Esophagus muscularis mucosa (tissue), 4 donors: ENCODE measurements around the genes FAM53B and MMP21.

- PRO-cap, result no peak
- RAMPAGE, long total RNA, 4 experiments, result no peak in any of the 4 experiments
These were observed 137.2 kb downstream of the FAM53B start for GRCh38 chr10:124606854-124607562.

DNA sequence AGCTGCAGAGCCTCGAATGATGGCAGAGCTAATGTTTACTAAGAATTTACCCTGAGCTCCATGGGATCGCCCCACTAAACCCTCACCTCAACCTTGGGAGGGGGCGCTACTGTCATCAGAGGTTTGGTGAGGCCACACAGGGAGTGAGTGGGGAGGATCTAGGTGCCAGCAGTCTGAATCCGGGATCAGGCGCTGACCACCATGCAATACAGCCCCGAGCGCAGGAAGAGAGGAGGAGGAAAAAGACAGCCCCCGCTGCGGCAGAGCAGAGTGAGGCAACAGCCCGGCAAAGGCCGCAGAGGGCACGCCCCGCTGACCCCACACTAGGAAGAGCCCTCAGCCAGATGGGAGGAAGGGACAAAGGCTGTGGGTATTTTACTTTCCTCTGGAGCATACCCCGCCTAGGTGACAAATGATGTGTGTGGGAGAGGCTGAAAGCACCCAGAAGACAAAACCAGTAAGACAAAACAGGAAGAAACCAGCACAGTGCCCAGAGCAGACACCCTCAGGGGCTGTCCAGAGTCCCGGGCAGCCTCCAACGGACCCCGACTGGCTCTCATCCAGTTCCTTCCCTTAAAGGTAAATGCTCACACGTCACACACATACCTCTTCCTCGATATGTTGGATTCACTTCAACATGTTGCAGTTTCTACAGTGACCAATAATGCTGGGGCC lies 103.4 kb downstream of the FAM53B start:
- PRO-cap, result no peak
- RAMPAGE, long total RNA, 4 experiments, result no peak in any of the 4 experiments

GRCh38 chr10:124651703-124652646 lies 92.2 kb downstream of the FAM53B start:
- PRO-cap, result no peak
- RAMPAGE, long total RNA, 4 experiments, result no peak in any of the 4 experiments

DNA sequence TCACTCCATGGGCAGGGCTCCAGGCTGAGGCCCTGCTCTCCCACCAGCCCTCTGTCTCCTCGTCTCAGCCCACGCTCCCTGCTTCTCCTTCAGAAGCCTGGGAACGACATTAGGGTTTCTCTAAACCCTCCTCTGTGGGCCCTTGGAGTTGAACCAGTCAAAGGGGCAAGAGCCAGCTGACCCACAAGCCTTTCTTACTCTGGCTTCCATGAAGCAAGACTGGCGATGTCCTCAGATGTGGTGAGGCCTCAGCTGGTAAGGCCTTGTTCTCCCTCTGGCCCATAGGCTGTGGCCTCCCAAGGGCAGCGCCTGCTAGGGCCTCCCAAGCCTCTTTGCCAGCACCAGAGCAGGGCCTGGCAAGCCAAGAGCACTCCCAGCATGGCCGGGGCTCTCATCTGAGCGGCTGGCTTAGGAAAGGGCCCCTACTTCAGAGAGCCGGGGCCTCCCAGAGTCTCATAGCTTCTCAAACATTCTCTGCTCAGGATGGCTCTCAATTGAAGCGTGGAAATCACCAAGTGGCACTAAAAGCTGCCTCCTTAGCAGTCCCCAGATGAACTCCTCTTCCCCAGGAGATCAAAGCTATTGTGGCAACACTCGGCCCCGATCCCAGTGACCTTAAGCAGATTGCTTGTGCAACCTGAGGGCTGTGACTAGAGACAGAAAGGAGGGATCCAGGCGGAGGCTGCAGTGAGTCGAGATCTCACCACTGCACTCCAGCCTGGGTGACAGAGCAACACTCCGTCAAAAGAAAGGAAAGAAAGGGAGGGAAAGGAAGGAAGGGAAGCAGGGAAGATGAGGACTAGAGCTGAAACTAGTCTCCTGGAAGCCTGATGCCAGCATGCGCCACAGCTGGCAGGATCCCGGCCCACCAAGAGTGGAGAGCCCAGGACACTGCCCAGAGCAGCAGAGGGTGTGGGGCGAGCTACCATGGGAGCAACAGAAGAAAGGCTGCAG lies 69.4 kb downstream of the FAM53B start:
- PRO-cap, result no peak
- RAMPAGE, long total RNA, 4 experiments, result no peak in any of the 4 experiments

DNA sequence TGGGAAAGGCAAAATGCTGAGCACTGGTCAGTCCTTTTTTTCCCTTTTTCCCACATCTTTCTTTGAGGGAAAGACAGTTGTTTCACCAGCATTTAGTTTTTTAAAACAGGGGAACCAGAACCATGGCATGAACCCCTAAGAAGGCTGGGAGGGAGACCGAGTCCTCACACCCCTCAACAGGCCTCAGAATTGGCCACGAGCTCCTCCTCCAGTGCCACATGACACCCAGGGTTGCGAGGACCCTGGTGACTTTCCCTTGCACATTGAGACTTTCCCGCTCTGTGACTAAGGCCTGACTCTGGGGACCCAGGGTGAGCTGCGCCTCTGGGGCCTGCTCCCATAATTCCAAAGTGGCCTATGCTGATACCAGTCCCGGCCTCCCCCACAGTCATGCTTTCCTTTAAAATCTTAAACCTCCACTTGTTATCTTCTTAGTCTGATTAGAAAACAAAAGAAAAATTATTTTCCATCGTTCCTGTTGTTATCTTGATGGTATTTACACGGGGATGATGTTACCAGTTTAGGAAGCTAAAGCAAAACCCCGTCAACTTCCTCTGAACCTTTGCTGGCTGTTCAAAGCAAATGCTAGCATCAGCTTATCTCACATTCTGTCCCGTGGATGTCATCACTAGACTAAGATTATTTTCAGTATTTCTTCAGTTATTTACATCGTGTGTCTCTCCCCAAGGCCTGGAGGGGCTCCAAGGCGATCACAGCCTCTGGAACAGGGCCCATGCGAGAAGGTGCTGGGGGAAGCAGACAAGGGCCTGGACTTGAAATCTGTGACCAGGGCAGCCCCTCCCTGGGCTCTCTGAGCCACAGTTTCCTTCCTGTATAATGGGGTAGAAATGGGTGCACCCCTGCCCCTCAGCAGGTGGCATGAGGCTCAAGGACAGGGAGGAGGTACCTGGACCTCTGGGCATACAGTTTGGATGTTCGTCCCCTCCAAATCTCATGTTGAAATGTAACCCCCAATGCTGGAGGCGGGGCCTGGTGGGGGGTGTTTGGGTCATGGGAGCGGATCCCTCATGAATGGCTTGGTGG lies 42.0 kb downstream of the FAM53B start:
- PRO-cap, result no peak
- RAMPAGE, long total RNA, 4 experiments, result no peak in any of the 4 experiments

GRCh38 chr10:124705031-124705863 lies 38.9 kb downstream of the FAM53B start:
- PRO-cap, result no peak
- RAMPAGE, long total RNA, 4 experiments, result no peak in any of the 4 experiments

- PRO-cap, result no peak
- RAMPAGE, long total RNA, 4 experiments, result no peak in any of the 4 experiments
These were observed 1.3 kb downstream of the FAM53B start for GRCh38 chr10:124743029-124743149.

GRCh38 chr10:124743809-124744998 lies at the start of gene FAM53B:
Gene FAM53B, minus strand, starts transcription at chr10:124744378.
- PRO-cap, result bidirectional peak, plus-strand start at chr10:124744411, minus-strand start at chr10:124744378; bidirectional peak, plus-strand start at chr10:124744652, minus-strand start at chr10:124744541; bidirectional peak, plus-strand start at chr10:124744802, minus-strand start at chr10:124744818
- RAMPAGE, long total RNA, 4 experiments, result no peak in any of the 4 experiments

GRCh38 chr10:124892898-124893293 lies 49.0 kb upstream of the ZRANB1 start:
- PRO-cap, result no peak
- RAMPAGE, long total RNA, 4 experiments, result no peak in any of the 4 experiments

- PRO-cap, result no peak
- RAMPAGE, long total RNA, 4 experiments, result no peak in any of the 4 experiments
These were observed 25.8 kb upstream of the ZRANB1 start for GRCh38 chr10:124916092-124916459.

DNA sequence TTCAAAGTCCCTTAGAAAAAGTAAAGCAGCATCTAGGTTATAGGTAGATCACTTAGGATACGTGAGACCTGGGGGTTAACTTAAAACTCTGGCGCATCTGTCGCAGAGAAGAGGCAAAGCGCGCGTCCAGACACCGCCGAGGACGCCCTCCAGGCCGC lies 25.6 kb upstream of the ZRANB1 start:
- PRO-cap, result no peak
- RAMPAGE, long total RNA, 4 experiments, result no peak in any of the 4 experiments

DNA sequence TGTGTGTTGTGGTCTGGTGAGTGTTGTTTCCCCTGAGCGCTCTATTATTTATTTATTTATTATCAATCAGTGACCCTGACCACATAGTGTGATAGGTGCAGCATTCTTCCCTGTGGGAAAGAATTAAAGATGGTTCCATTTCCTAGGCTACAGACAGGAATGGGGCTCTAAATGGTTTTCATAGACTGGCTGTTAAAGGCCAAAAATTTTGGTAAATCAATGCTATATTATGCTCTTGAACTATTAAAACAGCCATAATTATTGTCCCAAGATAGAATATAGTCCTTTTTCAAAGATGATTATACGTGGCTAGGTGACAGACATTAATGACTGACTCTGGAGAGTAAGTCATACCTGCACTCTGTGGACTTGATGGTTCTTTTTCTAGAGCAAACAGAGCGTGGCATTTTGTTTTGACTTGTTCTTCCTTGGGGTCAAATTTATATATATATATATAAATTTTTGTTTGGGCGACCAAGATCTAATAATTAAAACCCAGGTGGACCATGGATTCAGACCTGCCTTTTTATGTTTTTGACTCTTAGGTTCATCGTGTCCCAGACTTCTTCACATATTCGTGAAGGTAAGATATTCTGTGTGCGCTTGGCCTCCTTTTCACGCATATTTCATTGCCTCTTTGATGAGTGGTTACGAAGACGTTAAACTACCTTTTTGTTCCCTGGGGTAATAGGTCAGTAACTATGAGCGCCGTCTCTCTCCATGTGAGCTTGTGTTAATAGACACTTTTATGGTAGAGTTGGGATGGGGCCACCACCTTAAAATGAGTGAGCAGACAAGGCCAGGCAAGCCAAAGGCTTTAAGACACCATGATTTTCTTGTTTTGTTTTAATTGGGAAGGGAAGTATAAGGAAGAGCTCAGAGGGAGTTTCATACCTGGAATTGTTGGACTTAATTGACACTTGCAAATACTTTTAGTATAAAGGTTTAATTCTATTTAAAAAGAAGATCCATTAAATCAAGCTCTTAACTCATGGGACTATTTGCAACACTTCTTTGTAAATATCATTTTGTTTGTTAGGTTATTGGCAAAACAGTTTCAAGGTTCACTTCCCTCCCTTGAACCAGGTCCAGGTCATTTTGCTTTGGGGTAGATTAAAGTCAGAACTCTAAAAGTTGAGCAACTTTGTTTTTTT lies 40.6 kb downstream of the CTBP2 start:
- PRO-cap, result no peak
- RAMPAGE, long total RNA, 4 experiments, result no peak in any of the 4 experiments

DNA sequence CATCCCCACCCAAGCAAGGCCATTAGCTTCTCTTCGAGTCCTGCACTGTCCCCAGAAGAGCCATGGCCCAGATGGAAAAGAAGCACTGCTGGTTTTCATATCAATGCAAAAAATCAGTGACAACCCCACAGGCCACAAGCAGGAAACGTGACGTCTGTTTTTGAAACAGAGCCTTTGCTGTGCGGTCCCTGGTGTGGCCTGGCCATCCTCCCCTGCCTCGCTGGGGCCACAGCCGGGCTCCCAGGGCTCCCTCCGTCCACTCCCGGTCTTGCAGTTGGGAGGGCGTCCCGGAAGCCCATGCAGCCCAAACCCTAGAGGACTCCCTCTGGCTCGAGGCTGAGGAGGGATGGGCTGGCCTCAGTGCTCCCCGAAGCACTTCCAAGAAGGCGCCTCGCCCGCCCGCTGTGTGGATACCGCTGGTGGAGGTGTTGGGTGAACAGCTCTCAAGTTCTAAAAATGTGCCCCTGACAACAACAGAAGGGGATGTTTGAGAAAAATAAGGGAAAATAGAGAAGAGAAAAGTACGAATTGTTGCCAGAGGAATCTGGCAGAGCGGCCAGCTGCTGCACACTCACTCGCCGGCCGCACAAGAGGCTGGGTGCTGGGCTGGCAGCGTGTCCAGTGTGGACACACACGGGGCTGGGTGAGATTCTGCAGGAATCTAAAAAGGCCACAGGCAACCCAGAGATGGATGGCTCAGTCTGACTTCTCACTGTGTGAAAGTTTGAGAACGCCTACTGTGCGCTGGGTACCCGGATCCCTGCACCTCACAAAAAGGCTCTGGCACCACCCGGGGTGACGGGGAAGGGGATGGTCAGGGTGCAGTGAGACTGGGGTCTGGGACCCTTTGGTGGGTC lies 12.4 kb downstream of the CTBP2 start:
- PRO-cap, result no peak
- RAMPAGE, long total RNA, 4 experiments, result no peak in any of the 4 experiments

DNA sequence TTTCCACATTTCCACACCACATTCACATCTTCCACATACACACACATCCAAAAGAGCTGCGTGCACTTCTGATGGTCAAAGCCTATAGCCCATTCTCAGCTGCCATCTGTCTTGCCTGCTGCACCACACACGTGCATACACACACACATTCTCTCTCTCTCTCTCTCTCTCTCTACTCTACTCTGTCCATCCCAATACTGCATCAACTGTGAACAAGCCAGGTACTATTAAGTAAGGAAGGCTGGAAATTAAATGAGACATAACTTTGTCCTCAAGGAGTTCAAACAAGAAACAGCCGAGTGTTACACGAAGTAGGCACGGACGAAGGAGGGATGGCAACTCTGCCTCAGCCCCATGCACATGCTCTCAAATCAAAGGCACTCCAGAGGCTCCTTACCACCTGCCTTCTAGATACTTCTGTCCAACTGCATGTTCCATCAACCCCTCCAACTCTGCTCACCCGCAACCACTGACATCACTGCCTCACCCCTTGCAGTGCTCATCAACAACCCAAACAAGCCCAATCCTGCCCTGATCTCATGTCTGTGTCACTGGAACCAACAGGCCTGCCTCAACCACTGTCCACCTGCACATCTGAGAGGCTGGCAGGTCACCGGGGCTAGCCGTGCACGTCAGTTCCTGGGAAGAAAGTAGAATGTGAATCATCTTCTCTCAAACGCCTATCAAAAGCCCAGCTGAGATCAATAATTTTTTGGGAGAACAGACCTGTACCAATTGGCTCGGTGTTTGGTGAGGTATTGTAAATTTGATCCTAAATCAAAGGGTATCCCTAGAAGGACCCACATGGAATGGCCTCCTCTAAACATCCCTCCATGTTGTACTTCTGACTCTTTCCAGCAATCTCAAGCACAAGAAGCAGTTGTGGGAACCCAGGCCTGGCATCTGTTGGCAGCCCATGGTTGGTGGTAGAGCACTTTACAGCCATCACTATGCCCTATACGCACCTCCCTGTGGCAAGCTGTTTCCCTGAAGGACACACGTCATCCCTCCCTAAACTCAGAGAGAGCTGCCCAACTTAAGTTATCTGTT lies 99.2 kb upstream of the CTBP2 start:
- PRO-cap, result no peak
- RAMPAGE, long total RNA, 4 experiments, result no peak in any of the 4 experiments

DNA sequence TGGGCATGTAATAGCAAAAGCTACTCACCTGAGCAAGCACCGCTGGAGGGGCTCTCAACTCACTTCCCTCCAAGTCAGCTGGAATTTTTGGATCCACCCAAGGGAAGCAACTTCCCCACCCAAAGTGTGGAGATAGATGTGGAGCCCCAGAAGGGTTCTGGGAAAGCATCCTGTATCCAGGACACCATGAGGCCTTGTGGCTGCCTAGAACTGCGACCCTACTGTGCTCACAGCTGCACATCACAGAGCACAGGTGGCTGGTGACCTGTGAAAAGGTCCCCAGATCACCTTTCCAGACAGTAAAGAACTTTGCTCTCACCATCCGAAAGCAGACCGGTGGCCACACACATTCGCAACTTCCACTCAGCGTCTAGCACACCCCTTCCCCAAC lies 111.7 kb upstream of the CTBP2 start:
- PRO-cap, result no peak
- RAMPAGE, long total RNA, 4 experiments, result no peak in any of the 4 experiments

- PRO-cap, result unidirectional peak, plus-strand start at chr10:125156496
- RAMPAGE, long total RNA, 4 experiments, result no peak in any of the 4 experiments
These were observed 128.3 kb upstream of the CTBP2 start for GRCh38 chr10:125156054-125156657.

DNA sequence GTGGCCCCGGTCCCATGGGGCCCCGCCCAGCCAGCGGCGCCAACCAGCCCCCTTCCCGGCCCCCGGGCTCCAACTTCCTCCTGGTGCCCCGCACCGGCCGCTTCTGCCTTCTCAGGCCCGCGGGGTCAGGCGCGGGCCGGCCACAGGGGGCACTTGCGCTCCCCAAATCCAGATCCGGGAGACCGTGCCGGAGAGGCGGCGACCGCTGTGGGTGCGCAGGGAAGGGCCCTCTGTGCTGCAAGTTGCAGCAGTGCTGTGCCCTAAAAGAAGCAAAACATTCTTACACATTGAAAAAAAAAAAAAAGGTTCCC lies 133.5 kb upstream of the CTBP2 start:
- PRO-cap, result bidirectional peak, plus-strand start at position 114 of the sequence, minus-strand start at position 105 of the sequence
- RAMPAGE, long total RNA, 4 experiments, result no peak in any of the 4 experiments

DNA sequence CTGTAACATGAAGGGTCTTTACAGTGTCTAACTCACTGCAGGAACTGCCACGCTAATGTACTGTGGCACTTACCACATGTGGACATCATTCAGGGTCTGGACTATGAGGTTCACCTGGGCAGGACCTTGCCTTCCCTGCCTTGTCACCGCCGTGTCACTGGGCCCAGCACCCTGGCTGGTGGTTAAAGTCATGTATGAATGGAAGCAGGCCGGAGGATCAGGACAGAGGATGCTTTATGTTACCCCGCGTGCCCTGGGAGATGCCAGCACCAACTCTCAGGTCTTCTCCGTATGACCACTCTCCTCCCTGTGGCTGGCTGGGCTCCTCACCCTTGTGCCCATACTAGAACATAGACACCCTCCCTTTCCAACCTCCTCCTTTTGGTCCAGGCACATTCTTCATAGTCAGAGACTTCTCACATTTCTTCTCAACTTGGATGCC lies 240.1 kb downstream of the TEX36 start:
- PRO-cap, result no peak
- RAMPAGE, long total RNA, 4 experiments, result no peak in any of the 4 experiments

DNA sequence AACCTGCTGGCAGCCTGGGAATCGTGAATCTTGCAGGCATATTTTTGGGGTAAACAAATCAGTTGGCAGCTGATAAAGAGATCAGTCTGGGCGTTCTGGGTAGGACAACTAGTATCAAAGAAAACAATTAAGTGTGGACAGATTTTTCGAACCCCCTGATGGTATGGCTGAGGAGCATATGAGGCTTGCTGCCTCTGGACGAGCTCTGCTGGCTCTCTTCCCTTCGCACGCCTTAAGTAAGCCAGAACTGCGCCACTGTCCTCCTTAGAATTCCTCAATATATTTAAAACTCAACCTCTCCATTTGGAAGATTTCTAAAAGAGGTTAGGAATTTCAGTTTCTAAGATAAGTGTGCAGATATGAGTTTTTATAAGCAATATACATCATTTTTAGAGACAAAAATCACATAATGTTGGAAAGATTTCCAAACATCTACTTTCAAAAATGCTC lies 9.3 kb upstream of the EDRF1 start:
- PRO-cap, result no peak
- RAMPAGE, long total RNA, 4 experiments, result no peak in any of the 4 experiments

DNA sequence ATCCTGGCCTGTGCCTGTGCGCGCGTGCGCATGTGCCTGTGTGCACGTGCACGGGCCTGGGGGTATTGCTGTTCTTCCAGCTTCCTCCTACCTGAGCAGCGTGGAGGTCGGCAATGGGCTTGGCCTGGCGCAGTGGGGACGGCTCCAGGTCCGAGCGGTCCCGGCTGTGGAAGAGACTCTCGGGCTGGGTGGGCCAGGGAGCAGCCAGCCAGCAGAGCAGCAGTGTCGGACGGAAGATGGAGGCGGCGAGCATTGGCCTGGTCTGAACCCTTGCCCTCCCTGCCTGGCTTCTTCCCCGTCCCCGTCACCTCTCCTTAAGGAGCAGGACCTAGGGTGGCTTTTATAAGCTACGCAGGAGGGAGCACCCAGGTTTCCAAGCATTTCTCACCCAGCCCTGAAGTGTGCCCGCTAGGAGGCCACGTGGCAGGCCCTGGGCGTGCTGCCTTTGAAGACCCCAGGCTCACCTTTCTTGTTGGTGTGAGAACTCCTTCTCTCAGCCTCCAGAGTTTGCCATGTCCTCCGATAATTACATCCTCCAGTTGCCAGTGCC lies at the start of gene MMP21:
TSS of gene MMP21 (minus strand) at position 253 of the 550 bp plus-strand sequence.
- PRO-cap, result no peak
- RAMPAGE, long total RNA, 4 experiments, result no peak in any of the 4 experiments